Stomach (tissue), 7 donors: ENCODE measurements around the genes ZBED6, REN and PIK3C2B.

DNA sequence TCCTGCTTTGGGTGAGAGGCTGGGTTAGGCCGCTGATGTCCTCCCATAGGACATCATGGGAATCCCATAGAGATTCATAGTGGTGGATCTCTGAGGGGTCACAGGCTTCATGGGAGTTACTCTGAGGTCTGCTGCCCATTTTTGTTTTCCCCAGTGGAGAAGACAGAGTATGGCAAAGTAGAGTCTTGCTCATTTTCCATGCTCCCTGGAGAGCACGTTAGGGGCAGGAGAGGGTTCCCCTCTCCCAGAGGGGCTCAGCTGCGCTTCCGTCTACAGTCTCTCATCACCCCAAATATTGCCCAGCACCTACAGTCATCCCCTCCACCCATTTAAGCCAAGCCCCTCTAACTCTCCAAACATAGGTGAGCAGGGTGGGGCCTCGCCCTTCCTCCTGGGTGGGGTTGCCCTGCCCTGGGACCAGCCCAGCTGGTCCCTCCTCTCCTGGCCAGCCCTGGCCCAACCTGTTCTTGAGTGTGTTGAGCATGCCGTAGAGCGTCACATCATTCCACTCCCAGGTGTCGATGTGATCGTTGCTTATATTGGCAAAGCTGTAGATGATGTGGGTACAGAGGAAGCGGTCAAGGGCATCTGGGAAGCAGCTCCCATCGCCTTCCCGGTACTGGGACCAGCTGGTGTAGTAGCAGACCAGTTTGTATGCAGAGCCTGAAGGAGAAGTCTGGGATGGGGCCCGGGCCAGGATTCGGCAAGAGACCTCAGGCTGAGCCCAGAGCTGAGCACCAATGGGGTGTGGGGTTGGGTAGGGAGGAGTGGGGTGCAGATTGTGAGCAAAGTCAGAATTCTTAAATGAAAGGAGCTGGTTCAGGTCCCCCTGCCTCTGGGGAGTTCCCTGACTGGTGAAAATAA, 1.5 kb downstream of the CHI3L1 start:
- PRO-cap: no peak
- RAMPAGE, long total RNA, 5 experiments: no peak in any of the 5 experiments
- RRBS: 91% methylated on average over 2 of the region's 14 CpGs

- PRO-cap: bidirectional peak, plus-strand start at chr1:203200302, minus-strand start at chr1:203200181
- RAMPAGE, long total RNA, 5 experiments: no peak in any of the 5 experiments
- RRBS: no CpG with 5 or more reads among the region's 8 CpGs
These were observed 13.5 kb upstream of the CHI3L1 start for GRCh38 chr1:203199829-203200633.

GRCh38 chr1:203277382-203277740, 28.0 kb upstream of the BTG2 start:
- PRO-cap: no peak
- RAMPAGE, long total RNA, 5 experiments: no peak in any of the 5 experiments
- RRBS: no CpG with 5 or more reads among the region's 2 CpGs

- PRO-cap: no peak
- RAMPAGE, long total RNA, 5 experiments: start-site peak on the plus strand in 3 of 5 experiments, at chr1:203307190-203307370 at its widest, 18 to 99 reads per replicate
- RRBS: no CpG with 5 or more reads among the region's 21 CpGs
These were observed 1.8 kb downstream of the BTG2 start for GRCh38 chr1:203306971-203307592.

GRCh38 chr1:203308372-203308508, 2.9 kb downstream of the BTG2 start:
- PRO-cap: no peak
- RAMPAGE, long total RNA, 5 experiments: no peak in any of the 5 experiments
- RRBS: no CpG with 5 or more reads among the region's 2 CpGs

- PRO-cap: no peak
- RAMPAGE, long total RNA, 5 experiments: no peak in any of the 5 experiments
- RRBS: no CpG with 5 or more reads among the region's 10 CpGs
These were observed 48.6 kb upstream of the PRELP start for GRCh38 chr1:203426702-203427670.

DNA sequence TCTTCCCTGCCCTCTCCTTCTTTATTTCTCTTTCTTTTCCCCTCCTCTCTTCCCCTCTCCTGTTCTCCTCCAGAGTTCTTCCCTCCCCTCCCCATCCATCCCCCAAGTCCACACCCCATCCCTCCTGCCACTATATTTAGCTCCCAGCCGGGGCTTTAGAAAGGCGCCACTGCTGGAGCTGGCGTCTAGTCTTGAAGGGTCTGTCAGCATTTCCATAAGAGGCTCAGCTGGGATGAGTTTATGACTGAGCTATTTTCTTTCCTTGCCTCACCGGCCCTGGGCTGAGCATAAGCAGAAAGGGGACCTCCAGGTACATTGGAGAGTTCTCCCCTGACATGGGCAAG, 25.6 kb upstream of the ATP2B4 start:
- PRO-cap: no peak
- RAMPAGE, long total RNA, 5 experiments: no peak in any of the 5 experiments
- RRBS: 46% methylated on average over 4 of the region's 4 CpGs

- PRO-cap: no peak
- RAMPAGE, long total RNA, 5 experiments: no peak in any of the 5 experiments
- RRBS: no CpG with 5 or more reads among the region's 7 CpGs
These were observed 9.8 kb downstream of the ATP2B4 start for GRCh38 chr1:203636309-203636912.

- PRO-cap: no peak
- RAMPAGE, long total RNA, 5 experiments: no peak in any of the 5 experiments
- RRBS: no CpG with 5 or more reads among the region's 14 CpGs
These were observed 45.8 kb downstream of the ATP2B4 start for GRCh38 chr1:203672362-203672940.

- PRO-cap: bidirectional peak, plus-strand start at chr1:203795635, minus-strand start at chr1:203795419
- RAMPAGE, long total RNA, 5 experiments: start-site peak on the plus strand in 4 of 5 experiments, at chr1:203795647-203795710 at its widest, 84 to 866 reads per replicate
- RRBS: 2% methylated on average over 12 of the region's 30 CpGs
These were observed at the start of gene ZBED6 for GRCh38 chr1:203795285-203795784. ZBED6 (plus strand) TSS chr1:203795623.

GRCh38 chr1:204041441-204041812, 31.5 kb upstream of the SOX13 start:
- PRO-cap: no peak
- RAMPAGE, long total RNA, 5 experiments: no peak in any of the 5 experiments
- RRBS: no CpG with 5 or more reads among the region's 7 CpGs

- PRO-cap: no peak
- RAMPAGE, long total RNA, 5 experiments: start-site peak on the plus strand in 2 of 5 experiments, at chr1:204084737-204084831 at its widest, 8 to 10 reads per replicate
- RRBS: no CpG with 5 or more reads among the region's 10 CpGs
These were observed 11.5 kb downstream of the SOX13 start for GRCh38 chr1:204084013-204085156.

GRCh38 chr1:204166259-204166583, at the start of gene REN:
REN (minus strand) TSS chr1:204166337.
- PRO-cap: no peak
- RAMPAGE, long total RNA, 5 experiments: no peak in any of the 5 experiments
- RRBS: no CpG with 5 or more reads among the region's 4 CpGs

- PRO-cap: no peak
- RAMPAGE, long total RNA, 5 experiments: start-site peak on the minus strand in 2 of 5 experiments, at chr1:204249217-204249490 at its widest, 21 to 28 reads per replicate
- RRBS: no CpG with 5 or more reads among the region's 4 CpGs
These were observed 35.4 kb upstream of the GOLT1A start for GRCh38 chr1:204248988-204249790.

GRCh38 chr1:204254903-204255102, 41.0 kb upstream of the GOLT1A start:
- PRO-cap: no peak
- RAMPAGE, long total RNA, 5 experiments: no peak in any of the 5 experiments
- RRBS: no CpG with 5 or more reads among the region's 2 CpGs

DNA sequence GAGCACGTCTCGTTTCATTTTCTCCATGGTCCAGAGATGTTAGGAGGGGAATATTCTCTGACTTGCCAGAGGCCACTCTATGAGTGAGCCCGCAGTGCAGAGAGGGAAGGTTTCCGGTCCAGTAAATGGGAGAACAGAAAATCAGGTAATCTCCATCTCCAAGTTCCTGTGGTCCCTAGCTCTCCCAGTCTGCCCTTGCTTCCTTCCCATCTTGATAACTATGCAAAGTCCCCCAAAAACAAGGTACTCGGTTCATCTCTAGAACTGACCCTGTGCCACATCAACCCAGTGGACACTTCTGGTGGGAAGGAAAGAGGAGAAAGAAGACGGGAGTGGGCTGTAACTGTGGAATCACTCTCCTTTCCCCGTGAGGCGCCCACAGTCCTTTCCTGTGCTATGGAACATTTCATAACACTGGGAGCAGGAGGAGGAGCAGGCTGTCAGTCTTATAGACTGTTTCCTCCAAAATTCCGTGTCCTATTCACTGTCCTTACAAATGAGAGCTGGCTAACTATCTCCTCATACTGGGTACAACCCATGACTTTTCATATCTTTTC, 40.8 kb downstream of the PLEKHA6 start:
- PRO-cap: bidirectional peak, plus-strand start at position 414 of the sequence, minus-strand start at position 357 of the sequence
- RAMPAGE, long total RNA, 5 experiments: start-site peak on the minus strand in 1 of 5 experiments, centred at position 290 of the sequence, 13 reads per replicate
- RRBS: no CpG with 5 or more reads among the region's 9 CpGs

- PRO-cap: no peak
- RAMPAGE, long total RNA, 5 experiments: no peak in any of the 5 experiments
- RRBS: no CpG with 5 or more reads among the region's 5 CpGs
These were observed 16.9 kb downstream of the PLEKHA6 start for GRCh38 chr1:204342900-204343099.

DNA sequence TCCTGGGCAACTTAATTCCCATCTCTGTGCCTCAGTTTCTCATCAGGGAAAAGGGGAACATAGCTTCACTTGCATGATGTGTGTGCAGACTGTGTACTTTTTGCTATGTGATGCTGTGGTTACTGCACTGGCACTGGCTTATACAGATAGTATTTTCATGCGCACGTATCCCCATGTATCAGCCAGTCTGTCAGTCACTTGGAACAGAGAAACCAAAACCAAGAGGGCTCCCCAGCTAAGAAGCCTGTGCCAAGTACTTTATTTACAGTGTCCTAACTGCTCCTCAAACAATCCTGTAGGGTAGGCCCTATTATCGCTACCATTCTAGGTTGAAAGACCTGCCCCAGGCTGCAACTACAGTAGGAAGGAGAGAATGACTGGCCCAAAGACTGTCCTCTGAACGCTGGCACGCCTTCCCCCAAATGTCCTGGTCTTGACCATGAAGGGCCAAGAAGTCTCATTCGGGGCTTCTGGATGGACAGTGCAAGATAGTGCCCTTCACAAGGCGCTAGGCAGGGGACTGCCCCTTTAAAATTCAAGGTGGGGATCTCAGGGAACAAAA, 40.1 kb upstream of the PPP1R15B start:
- PRO-cap: bidirectional peak, plus-strand start at position 362 of the sequence, minus-strand start at position 189 of the sequence
- RAMPAGE, long total RNA, 5 experiments: start-site peak on the minus strand in 1 of 5 experiments, centred at position 451 of the sequence, 32 reads per replicate
- RRBS: no CpG with 5 or more reads among the region's 7 CpGs

- PRO-cap: bidirectional peak, plus-strand start at chr1:204494073, minus-strand start at chr1:204493800; bidirectional peak, plus-strand start at chr1:204494470, minus-strand start at chr1:204494366; bidirectional peak, plus-strand start at chr1:204494929, minus-strand start at chr1:204494758
- RAMPAGE, long total RNA, 5 experiments: start-site peak on the minus strand in 3 of 5 experiments, at chr1:204494440-204494825 at its widest, 35 to 100 reads per replicate
- RRBS: 1% methylated on average over 21 of the region's 75 CpGs
These were observed at the start of gene PIK3C2B for GRCh38 chr1:204493989-204494899. PIK3C2B (minus strand) TSS chr1:204494805.

DNA sequence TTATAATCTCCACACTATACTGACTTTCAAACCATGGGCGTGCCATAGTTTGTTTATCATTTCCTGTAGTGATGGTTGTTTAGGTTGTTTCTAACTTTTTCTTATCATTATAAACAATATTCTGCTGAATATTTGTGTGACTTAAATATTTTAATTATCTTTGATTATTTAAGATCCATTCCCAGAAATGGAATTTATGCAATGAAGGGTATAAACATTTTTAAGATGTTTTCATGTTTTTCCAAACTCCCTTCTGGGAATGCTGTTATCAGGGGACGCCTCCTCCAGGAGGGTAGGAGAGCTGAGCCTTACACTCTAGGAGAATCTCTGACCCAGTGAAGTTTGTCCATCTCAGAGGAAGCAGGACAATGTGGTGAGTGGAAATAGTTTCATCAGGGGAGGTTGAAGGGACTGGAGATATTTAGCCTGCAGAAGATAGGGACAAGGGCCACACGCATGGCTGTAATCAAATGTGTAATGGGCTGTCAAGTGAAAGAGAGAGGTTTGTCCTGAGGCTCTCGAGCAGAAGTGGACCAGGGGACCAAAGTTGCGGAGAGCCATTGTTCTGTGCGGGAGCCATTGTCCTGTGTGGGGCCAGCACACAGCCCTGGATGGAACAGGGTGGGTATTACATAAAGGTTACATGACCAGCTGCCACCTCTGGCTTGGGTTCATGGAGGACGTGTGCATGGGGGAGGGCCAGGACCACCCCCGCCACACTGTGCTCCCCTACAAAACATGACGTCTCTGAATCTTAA, 41.5 kb downstream of the NFASC start:
- PRO-cap: no peak
- RAMPAGE, long total RNA, 5 experiments: no peak in any of the 5 experiments
- RRBS: no CpG with 5 or more reads among the region's 9 CpGs